Thyroid gland (tissue), 7 donors: ENCODE data around the genes NPIPA3 and MARF1.

GRCh38 chr16:12054786-12055375 lies 78.3 kb downstream of the SNX29 start:
- PRO-cap, 2 experiments: no peak in any of the 2 experiments
- RAMPAGE, long total RNA, 5 experiments: no peak in any of the 5 experiments

DNA sequence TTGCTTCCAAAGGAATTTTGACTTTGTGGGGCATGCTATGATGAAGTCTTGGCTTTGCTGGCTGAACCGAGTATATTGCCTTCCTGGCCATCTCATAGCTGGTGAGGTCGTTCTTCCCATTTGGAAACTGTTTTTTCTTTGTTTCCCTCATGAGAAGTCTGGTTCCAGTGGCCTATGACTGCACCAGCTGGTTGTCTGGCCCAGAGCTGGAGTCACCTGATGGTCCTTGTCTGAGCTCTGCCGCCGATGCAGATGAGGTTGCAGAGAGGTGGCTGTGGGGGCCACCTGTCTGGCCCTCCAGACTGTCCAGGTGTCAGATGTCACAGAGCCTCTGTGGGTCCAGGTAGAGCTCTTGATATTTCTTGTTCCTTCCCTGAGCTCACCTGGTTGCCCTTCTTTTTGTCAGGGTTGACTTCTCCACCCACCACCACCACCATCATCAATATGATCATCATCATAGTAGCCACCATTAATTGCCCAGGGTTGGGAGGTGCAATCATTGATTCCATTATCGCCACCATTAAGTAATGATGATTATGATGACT lies 190.6 kb downstream of the SNX29 start:
- PRO-cap, 2 experiments: no peak in any of the 2 experiments
- RAMPAGE, long total RNA, 5 experiments: no peak in any of the 5 experiments

DNA sequence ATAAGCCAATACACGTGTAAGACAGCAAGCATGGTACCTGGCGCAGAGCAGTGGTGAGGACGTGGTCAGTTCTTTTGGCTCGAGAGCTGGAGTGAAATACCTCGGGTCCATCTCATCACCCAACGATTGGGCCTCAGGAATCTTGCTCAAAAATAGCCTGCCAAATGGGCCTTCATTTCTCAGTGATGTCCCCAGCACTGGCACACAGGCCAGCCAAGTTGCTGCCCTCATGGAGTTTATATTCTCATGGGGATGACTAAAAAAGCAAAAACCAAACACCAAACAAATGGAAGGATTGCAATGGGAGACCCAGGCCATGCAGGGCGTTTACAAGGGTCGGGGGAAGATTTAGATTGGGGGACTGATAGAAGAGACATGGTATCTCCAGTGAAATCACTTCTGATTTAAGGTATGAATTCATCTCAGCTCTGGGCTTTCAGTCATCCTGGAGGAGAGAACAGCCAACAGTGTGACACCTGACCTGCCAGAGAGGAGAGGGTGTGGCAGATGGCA lies 251.3 kb downstream of the CPPED1 start:
- PRO-cap, 2 experiments: no peak in any of the 2 experiments
- RAMPAGE, long total RNA, 5 experiments: no peak in any of the 5 experiments

DNA sequence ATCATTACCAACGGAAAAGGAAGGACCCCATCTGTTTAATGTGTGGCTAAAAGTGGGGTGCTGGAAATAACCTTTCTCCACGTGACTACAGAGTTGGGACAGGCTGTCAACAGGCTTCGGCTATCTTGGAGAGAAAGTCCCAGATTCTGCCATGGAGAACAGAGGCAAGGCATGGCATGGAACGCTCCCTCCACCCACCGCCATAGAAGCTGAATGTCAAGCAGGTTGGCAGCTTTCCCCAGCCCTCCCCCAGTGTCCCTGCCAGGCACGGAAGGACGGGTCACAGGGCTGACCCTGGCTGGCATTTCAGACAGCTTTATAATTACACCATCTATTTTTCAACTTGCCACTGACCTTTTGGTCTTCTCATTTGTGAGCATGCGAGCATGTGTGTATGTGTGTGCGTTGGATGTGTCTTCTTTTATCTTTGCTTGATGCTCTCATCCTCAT lies 157.0 kb downstream of the CPPED1 start:
- PRO-cap, 2 experiments: no peak in any of the 2 experiments
- RAMPAGE, long total RNA, 5 experiments: no peak in any of the 5 experiments

DNA sequence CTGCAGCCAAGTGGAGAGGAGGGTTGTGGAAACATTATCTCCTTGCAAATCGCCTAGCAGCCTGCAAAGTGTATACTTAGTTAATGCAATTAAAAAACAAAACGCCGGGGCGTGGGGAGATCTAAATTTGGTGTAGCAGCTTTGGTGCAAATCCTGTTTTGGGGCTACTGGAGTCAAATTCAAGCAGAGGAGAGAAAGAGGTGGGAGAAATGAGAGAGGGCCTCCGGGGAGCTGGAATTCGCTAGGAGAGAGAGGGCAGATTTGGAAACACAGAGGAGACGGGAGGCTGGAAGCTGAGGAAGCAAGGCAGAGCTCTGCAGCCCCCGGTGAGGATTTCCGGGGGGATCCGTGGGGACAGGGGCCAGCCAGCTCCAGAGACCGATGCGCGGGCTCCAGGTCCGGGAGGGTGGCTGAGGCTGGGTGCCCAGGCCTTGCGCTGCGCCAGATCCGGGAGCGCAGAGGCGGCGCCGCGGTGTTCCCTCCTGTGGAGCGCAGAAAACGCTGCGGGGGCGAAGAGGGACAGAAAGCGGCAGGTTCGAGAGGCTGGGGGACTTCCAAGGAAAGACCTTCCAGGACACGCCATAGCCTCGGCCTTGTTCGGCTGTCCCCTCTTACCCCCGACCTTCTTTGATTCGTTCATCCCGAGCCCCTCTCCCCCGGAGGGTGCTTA lies 924 bp upstream of the SHISA9 start:
- PRO-cap, 2 experiments: no peak in any of the 2 experiments
- RAMPAGE, long total RNA, 5 experiments: no peak in any of the 5 experiments

GRCh38 chr16:14056932-14057594 lies 14.1 kb upstream of the MRTFB start:
- PRO-cap, 2 experiments: peak in 1 of 2 experiments; most common plus-strand start chr16:14057401 (in 1); most common minus-strand start chr16:14057205 (in 1)
- RAMPAGE, long total RNA, 5 experiments: no peak in any of the 5 experiments

DNA sequence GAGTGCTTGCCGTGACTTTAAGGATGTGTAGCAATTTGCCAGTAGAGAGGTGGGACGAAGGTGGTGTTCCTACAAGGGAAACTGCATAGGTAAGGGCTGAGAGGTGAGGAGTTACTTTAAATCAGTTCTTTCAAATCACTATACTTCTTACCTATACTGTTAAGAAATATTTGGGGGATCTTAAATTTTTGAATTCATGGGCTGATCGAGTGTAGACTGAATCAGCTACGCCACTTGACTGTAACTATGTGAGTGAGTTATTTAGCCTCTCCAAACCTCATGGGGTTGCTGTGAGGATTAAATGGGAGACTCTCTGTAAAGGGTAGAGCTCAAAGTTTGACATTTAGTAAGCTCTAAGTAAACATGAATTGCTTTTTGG lies 35.1 kb downstream of the MRTFB start:
- PRO-cap, 2 experiments: no peak in any of the 2 experiments
- RAMPAGE, long total RNA, 5 experiments: no peak in any of the 5 experiments

DNA sequence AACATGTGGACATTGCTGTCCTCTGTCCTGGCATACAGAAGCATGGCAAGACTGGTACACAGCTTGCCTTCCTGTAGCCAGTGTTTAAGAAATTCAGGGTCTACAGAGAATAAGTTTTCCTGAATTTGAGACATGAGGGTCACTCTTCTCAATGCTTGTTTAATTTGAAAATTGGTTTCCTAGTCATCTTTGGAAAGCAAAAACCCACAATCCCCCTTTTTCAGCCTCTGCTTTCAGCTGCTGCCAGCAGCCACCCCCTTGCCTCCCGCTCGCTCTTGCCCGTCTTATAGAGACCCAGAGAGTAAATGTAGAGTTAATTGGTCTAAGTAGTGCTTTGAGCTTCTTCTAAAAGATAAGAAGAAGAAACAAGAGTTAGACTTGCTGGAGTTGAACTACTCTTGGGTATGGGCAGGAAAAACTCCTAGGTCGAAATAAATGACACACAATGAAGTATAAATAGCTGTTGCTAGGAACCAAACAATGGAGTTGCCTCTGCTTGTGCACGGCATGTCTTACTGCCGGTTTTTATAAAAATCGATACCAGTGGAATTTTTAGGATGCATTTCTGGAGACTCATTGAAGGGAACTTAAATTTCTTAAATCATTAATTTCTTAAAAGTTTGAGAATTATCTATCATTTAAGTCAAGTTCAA lies 116.7 kb downstream of the MRTFB start:
- PRO-cap, 2 experiments: no peak in any of the 2 experiments
- RAMPAGE, long total RNA, 5 experiments: no peak in any of the 5 experiments

DNA sequence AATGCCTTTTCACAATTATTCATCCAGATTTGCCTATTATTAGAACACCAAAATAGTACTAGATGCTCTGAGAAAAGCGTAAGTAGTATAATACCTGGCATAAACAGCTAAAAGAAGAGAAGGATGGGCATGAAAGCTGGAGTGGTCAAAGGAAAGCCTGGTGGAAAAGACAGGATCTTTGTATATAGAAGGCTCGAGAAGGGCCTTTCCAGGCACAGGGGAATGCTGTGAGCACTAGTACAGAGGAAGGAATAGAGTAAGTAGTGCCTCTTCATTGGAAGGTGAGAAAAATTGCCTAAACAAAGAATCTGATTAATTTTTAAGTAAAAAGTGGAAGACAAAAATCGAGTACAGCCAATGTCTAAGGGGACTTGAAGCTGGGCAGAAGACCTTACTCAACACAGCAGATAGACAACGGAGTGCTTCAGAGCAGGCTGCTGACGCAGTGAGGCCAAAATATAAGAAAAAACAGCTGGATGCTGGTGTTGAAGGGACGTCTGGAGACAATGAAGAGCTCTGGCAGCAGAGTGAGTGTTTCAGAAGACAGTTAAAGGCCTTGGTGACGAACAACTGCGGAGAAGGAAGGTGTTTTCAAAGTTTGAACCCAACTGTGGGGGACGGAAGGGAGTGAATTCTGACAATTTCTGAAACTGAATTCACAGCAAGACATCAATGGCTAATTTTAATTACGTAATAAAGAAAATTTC lies 169.7 kb downstream of the MRTFB start:
- PRO-cap, 2 experiments: no peak in any of the 2 experiments
- RAMPAGE, long total RNA, 5 experiments: no peak in any of the 5 experiments

DNA sequence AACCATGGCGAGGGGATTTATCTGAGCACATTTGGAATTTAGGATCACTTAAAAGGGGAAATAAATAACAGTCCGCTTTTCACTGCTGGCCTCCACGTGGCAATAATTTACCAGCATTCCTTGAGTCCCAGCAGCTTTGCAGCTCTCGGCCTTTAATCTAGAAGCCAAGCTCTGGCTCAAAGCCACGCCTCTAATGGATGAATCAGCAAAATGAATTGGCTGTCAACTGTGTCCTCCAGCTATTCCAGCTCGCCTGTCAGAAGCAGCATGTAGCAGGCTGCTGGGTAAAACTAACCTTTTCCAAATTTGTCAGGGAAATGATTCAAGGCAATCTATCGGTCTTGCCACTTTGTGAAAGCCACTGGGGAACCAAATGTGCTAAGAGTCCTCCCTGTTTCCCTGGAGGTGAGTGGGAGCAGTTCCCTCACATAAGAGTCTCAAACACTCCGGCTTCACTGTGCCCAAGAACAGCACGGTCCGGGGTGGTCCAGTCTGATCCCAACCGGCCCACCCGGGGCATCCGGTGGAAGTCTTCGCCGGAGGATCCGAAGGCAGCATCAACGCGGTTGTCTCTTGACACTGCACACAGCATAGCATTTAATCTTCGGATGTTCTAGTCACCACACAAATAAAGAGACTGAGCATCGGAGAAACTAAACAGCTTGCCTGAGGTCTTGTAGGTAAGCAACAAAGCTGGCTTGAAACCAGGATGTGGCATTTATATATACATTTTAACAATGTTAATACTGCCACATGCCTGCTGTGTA lies 143.3 kb downstream of the PARN start:
- PRO-cap, 2 experiments: no peak in any of the 2 experiments
- RAMPAGE, long total RNA, 5 experiments: start-site peak on the plus strand in 1 of 5 experiments, centred at position 449 of the sequence, 10 reads per replicate

DNA sequence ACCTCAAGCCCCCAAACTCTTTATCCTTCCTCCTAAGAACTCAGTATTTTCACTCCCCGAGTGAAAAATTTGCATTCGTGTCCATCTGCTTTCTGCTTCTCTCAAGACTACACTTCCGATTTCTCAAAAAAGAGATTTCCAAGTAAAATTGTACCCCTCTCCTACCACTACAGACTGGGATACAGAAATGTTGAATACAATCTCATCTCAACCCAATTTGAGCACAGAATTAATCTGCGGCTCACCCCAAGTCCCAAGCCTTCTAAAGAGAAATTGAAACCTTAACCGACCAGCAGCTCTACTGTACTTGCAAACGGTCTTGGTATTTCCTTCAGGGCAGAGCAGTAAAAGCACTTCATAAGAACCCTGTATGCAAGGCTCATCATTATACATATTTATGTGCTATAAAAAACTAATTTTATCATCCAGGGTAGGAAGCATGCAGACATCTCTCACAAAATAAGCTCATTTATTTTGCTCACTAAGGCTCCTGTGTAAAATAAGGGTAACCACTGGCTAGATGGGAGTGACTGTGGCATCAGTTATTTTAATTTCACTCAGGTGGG lies 65.2 kb downstream of the PARN start:
- PRO-cap, 2 experiments: no peak in any of the 2 experiments
- RAMPAGE, long total RNA, 5 experiments: no peak in any of the 5 experiments

DNA sequence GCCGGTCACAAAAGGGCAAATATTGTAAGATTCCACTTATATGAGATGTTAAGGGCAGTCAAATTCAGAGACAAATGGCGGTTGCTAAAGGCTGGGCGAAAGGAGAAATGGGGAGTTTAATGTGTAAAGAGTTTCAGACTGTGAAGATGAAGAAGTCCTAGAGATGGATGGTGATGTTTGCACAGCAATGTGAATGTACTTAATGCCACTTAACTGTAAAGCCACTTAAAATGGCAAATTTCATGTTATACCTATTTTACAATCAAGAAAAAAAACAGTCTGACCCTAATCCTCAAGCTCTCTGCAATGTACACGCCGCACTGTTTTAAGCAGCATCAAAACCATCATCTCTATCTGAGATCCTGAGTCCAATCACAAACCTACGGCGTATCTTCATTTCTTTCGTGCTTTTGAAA lies 1.0 kb downstream of the PARN start:
- PRO-cap, 2 experiments: no peak in any of the 2 experiments
- RAMPAGE, long total RNA, 5 experiments: no peak in any of the 5 experiments

- PRO-cap, 2 experiments: peak in 1 of 2 experiments; most common minus-strand start chr16:14658175 (in 1)
- RAMPAGE, long total RNA, 5 experiments: no peak in any of the 5 experiments
Observed at GRCh38 chr16:14657906-14658576, 25.3 kb downstream of the BFAR start.

DNA sequence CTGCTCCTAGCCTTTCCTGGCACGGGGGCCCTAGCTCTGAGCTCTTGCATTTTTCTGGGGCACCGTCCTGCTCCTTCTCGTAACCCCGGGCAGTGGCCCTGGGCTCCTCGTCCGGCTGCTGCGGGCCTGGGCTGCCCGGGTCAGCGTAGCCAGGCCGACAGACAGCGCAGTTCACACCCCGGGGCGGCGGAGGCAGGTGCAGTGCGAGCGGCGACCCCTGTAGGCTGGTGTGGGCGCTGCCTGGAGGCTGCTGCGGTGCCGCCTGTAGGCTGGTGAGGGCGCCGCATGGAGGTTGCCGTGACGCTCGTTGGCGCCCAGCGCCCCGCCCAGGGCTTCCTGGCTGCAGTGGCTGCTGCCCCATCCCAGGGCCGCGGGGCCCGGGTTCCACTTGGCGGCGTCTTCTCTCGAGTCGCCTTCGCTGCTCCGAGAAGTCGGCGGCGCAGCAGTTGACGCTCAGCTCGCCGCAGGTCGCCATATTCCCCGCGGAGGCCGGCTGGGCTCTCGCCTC lies at the start of gene NPIPA3:
NPIPA3 (plus strand) TSS at position 329 of the 508 bp plus-strand sequence.
- PRO-cap, 2 experiments: no peak in any of the 2 experiments
- RAMPAGE, long total RNA, 5 experiments: no peak in any of the 5 experiments

- PRO-cap, 2 experiments: peak in 1 of 2 experiments; most common minus-strand start chr16:14912047 (in 1)
- RAMPAGE, long total RNA, 5 experiments: no peak in any of the 5 experiments
Observed at GRCh38 chr16:14911842-14912425, 25.3 kb upstream of the NPIPA1 start.

DNA sequence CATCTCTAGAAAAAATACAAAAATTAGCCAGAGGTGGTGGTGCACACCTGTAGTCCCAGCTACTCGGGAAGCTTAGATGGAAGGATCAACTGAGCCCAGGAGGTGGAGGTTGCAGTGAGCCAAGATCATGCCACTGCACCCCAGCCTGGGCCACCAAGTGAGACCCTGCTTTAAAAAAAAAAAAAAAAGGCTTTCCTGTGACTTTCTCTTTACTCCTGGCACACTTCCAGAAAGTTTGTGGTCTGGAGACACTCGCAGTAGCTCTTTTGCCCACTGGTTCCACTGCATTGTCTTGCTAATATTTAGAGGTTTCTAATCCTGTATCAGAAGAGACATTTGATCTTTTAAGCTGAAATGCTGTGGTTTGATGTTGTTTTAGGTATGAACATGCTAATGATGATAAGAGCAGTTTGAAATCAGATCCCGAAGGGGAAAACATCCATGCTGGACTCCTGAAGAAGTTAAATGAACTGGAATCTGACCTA lies 23.4 kb downstream of the NTAN1 start:
- PRO-cap, 2 experiments: no peak in any of the 2 experiments
- RAMPAGE, long total RNA, 5 experiments: no peak in any of the 5 experiments

- PRO-cap, 2 experiments: peak in 2 of 2 experiments; most common plus-strand start chr16:15144397 (in 1); most common minus-strand start chr16:15144280 (in 2)
- RAMPAGE, long total RNA, 5 experiments: no peak in any of the 5 experiments
Observed at GRCh38 chr16:15144169-15144680, 50.2 kb upstream of the RRN3 start.

GRCh38 chr16:15563601-15564236 lies 79.2 kb downstream of the MARF1 start:
- PRO-cap, 2 experiments: no peak in any of the 2 experiments
- RAMPAGE, long total RNA, 5 experiments: no peak in any of the 5 experiments

- PRO-cap, 2 experiments: peak in 2 of 2 experiments; most common plus-strand start chr16:15643267 (in 2); most common minus-strand start chr16:15643007 (in 1)
- RAMPAGE, long total RNA, 5 experiments: start-site peak on the minus strand in 3 of 5 experiments, at chr16:15643035-15643167 at its widest, 44 to 252 reads per replicate
Observed at GRCh38 chr16:15642931-15643777, at the start of gene MARF1. Gene MARF1 (minus strand): TSS chr16:15643154.

DNA sequence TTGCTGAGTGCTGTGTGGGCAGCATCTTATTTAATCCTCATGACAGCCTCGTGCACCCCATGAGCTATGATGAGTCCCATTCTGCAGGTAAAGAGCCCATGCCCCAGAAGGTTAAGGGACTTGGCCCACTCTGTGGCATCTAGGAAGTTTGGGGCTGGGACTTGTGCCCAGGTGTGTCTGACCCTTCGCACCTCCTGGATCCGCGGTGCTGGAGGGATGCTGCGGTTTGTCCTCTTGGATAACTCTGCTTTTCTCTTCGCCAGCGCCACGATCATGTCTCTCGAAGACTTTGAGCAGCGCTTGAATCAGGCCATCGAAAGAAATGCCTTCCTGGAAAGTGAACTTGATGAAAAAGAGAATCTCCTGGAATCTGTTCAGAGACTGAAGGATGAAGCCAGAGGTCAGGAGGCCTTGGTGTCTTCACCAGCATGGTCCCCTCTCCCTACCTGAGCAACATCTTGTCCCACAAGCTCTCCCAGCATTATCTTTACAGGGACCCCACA lies 37.1 kb downstream of the NDE1 start:
- PRO-cap, 2 experiments: no peak in any of the 2 experiments
- RAMPAGE, long total RNA, 5 experiments: start-site peak on the plus strand in 1 of 5 experiments, centred at position 342 of the sequence, 8 reads per replicate